Brain (tissue), 1 donor: ENCODE measurements around a stretch of chr4.

- RRBS: no CpG with 5 or more reads among the region's 6 CpGs
Observed at GRCh38 chr4:168604406-168604926, 107.6 kb downstream of the PALLD start.

DNA sequence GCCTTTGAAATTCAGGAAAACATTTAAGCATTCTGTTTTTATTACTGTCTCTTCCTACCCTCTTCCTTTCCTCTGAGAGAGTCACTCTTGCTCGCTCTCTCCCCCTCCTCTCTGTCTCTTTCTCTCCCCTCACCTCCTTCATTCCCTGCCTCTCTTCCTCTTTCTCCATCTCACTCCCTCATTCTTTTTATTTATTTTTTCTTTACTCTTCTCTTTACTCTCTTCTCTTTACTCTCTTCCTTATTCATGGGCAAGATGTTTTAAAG, 197.4 kb downstream of the PALLD start:
- RRBS: no CpG with 5 or more reads among the region's 1 CpG

DNA sequence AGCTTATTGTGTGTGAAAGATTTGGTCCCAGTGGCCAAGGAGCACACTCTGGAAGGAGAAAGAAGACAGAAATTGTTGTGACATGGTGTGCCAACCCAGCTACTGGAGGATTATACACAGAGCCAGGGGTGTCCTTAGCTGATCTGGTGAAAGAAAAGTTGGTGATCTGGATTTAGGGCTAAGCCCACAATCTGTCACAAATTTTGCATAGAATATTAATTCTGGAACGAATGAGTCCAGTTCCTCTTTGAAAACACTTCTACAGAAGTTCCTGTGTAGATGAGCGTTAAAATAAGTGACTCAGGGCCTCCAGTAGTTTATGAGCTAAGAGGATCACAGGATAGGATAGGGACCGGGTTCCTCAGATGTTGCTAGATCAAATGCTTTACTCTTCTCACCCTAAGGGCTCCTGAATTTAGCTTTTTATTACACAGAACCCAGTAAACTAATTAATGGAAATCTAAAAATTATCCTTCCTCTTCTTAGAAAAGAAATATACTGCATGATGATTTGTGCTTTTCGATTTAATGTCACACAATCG, 179.0 kb downstream of the CBR4 start:
- RRBS: no CpG with 5 or more reads among the region's 5 CpGs

DNA sequence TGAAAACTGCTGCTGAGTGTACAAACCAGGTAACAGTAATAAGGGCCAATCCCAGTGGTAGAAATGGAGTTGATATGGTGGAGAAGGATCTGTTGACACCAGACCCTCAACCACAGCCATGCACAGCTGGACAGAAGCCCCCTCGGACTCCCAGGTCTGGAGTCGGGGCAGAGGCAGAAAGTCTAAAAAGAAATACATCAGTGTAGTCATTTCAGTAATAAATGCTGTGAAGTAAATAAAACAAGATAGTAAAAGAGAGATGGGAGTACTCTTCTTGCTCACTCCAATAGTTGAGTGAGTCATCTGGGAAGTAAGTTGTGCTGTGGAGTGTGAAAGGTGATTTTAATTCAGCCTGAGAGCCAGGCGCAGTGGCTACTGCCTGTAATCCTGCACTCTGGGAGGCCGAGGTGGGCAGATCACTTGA, 149.9 kb downstream of the CBR4 start:
- RRBS: no CpG with 5 or more reads among the region's 4 CpGs

GRCh38 chr4:168913862-168914265, 96.2 kb downstream of the CBR4 start:
- RRBS: no CpG with 5 or more reads among the region's 5 CpGs

DNA sequence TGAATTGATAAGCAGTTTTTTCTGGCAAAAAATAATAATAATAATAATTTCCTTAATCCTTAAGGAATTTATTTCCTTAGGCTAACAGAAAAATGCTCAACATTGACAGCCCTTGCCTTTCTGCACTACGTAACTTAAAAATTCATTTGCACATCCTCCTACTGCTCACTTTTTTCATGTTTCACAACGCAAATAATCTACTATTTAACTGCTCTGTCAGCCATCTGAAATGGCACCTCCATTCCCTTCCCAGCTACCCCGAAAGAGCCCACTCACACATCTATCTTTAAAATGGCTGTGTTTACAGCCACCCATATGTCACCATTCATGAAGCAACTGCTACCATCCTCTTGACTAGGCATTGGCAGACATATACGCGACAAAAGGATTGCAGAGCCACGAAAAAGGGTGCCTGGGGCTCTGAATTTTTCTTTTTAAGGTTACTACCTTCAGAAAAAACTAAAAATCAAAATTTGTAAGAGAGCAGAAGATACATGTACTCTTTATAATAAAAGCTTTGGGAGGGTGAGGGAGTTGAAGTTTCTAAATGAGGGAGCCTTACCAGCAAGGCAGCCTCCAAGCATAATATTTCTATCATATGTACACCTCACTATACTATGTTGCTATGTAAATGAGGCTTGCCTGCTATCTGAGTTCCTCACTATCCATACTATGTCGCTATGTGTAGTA, 11.5 kb downstream of the SH3RF1 start:
- RRBS: no CpG with 5 or more reads among the region's 7 CpGs

GRCh38 chr4:169269834-169270724, 677 bp downstream of the SH3RF1 start:
- RRBS: 1% methylated on average over 24 of the region's 54 CpGs

GRCh38 chr4:169271460-169271853, 701 bp upstream of the SH3RF1 start:
- RRBS: no CpG with 5 or more reads among the region's 30 CpGs

GRCh38 chr4:169410810-169411154, 140.0 kb upstream of the SH3RF1 start:
- RRBS: no CpG with 5 or more reads among the region's 4 CpGs

DNA sequence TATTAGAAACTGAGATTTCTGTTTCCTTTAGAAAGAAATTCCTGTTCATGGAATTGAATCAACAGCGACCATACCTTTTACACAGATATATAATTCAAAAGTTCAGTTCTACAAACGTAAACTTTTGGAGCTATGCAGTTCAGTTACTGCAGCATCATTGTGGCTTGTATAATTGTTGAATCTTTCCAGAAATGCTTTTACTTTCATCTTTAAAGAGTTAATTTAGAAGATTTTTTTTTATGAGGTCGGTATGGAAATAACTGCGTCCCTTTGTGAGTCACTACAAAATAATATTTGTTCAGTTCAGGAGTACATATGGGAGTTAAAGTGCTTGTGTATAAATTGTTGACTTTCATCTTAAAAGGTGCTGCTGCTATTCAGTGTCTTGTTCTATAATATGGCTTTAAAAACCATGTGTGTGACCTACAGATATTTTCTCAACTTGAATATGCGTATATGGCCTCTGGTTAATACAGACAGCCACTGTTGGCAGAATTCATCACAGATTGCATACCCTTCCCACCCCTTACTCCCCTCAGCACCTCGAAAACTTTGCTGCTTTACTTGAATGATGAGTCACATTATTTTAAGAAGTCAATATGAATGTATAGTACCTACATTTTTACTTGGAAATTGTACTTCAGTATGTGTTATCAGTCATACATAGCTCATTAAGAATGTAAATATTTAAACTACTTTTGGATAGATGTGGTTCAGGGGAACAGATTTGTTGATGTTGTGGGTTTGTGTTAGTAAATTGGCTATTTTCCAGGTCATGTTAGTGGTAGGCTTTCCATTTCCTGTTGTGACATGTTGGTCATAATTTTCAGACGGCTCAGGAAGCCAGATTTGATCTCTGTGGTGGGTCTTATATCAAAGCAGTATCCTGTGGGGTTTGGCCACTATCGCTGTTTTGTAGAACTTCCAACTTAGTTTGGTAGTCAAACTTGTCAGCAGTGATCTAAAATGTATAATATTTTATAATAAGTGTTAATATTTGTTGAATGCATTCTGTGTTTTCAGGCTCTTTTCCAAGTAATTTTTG, 1.5 kb downstream of the CLCN3 start:
- RRBS: no CpG with 5 or more reads among the region's 8 CpGs

DNA sequence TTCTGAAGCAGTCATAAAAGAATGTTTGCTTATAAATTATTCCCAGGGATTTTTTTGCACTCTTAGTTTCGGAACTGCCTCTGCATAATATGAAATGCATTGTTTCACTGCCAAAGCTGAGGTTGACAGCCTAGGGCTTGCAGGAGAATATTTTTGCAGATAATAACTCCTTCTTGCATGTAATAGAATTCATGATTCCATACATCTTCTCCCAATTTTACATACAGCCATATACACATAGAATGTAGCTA, 339.7 kb upstream of the GALNTL6 start:
- RRBS: no CpG with 5 or more reads among the region's 1 CpG

- RRBS: no CpG with 5 or more reads among the region's 3 CpGs
Observed at GRCh38 chr4:172599859-172600356, 568.7 kb upstream of the GALNT7 start.

DNA sequence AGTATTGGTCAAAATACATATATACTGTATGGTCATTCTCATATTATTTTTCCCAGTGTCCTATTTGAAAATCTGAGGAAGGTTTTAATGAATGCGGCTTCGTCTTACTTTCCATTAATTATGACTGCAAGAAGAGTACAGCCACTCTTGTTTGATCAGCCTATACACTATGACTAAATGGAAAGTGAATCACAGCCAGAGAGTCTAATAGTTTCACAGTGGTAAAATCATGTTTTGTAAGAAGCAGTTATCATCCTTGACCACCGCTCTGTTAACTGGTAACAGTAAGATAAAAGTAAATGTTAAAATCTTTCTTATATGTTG, 13.1 kb downstream of the GALNT7 start:
- RRBS: no CpG with 5 or more reads among the region's 3 CpGs

- RRBS: under 1% methylated on average over 14 of the region's 55 CpGs
Observed at GRCh38 chr4:173334829-173335673, 893 bp upstream of the HMGB2 start.

DNA sequence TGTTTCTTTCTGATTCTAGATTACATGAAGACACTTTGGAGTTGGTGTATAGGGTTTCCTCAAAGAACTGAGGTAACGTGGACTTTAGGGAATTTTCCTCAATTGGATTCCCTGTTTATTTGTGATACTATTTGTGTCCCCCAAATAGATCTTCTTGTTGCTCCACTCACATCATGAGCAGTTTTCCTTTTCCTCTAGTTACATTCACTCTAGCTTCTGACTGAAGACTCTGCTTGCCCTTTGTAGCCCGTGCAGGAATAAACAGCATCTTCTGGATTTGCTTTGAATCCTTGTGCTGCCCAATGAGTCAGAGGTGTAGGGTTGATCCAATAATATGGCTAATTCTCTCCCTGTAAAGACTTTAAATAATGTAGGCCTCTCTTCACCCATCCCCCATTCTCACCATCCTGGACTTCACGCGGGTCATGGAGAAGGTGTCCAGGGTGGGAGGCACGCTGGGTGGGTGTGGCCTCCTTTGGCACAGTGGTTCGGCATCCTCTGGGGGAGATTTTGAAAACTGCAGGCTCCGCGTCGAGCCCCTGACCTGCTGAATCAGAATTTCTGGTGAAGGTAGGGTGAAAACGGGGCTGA, 9.1 kb downstream of the HAND2 start:
- RRBS: no CpG with 5 or more reads among the region's 10 CpGs

DNA sequence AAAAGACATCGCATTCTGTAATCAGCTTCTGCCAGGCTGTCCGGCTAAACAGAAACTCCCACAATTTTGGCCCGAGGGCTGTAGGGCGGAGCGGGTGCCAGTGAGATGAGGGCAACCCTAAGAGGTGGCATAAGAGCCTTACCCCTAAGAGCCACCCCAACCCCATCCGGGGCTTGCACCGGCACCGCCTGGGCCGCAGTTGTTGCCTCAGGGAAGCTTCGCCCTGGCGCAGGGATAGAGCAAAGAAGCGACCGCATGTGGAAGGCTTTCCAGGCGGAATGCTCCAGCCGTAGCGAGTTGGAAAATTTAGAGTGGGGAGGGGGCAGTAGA, 8.3 kb downstream of the HAND2 start:
- RRBS: no CpG with 5 or more reads among the region's 16 CpGs

GRCh38 chr4:173525192-173525745, 4.8 kb downstream of the HAND2 start:
- RRBS: no CpG with 5 or more reads among the region's 31 CpGs

DNA sequence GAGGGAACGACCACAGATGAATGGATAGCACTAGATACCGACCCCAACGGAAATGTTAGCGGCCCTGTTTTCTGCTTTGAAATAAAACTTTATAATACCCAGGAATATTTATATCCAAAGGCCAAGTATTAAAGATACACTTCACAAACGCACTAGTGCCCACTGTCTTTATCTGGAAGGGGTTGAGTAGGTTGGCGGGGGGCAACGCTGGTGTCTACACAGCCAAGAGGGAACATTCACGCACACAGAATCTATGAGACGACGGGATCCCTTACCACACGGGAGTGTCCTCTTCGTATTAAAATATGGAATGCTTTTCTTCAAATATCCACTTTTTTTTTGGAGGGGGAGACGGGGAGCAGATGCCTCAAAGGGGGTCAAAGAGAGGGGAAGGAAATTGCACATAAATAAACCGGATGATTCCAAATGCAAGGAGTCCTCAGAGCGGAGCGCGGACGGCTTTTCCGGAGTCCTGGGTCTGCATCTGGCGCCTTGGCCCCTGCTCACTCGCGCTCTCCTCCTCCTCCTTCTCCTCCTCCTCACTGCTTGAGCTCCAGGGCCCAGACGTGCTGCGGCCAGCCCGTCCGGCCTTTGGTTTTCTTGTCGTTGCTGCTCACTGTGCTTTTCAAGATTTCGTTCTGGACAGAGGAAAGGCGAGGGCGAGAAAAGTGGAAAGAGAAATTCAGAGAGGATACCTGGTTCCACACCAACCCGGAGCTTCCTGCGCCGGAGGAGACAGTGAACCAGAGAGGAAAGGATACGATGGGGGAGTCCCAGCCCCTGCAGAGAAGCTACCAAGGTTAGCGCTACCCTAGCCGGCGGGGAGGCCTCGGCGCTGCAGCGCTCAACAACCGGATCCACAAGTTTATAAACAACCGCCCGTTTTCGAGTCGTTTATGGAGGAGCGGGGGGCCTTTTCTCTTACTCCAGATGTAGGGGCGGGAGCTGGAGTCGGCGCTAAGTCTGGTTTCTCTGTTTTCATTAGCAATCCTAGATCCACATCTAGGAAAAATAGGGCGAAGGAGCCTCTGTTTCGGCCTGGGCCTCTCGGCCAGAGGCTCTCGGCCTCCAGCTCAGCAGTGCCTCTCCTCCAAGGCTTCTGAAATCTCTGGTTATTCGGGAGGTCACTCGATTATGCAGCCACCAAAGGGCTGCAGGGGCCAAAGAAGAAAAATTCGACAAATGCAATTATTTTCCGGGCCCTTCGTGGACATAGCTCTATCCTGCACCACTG, 2.9 kb downstream of the HAND2 start:
- RRBS: 13% methylated on average over 20 of the region's 58 CpGs

DNA sequence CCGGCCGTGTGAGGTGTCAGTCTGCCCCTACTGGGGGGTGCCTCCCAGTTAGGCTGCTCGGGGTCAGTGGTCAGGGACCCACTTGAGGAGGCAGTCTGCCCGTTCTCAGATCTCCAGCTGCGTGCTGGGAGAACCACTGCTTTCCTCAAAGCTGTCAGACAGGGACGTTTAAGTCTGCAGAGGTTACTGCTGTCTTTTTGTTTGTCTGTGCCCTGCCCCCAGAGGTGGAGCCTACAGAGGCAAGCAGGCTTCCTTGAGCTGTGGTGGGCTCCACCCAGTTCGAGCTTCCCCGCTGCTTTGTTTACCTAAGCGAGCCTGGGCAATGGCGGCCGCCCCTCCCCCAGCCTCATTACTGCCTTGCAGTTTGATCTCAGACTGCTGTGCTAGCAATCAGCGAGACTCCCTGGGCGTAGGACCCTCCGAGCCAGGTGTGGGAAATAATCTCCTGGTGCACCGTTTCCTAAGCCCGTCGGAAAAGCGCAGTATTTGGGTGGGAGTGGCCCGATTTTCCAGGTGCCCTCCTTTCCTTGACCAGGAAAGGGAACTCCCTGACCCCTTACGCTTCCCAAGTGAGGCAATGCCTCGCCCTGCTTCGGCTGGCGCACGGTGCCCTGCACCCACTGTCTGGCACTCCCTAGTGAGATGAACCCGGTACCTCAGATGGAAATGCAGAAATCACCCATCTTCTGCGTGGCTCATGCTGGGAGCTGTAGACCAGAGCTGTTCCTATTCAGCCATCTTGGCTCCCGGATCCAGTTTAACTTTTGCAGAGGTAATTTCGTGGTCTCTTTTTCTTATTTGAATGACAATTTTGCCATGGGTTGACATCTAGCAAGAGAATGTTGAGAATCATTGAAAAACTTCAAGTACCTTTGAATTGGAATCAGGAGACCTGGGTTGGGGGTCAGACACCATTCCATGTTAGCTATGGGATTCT, 78.7 kb upstream of the HAND2 start:
- RRBS: no CpG with 5 or more reads among the region's 28 CpGs

- RRBS: no CpG with 5 or more reads among the region's 6 CpGs
Observed at GRCh38 chr4:174198902-174199549, 84.4 kb downstream of the FBXO8 start.